Cardiac fibroblast (primary cell): ENCODE measurements around the genes DDR1, VARS2, PSORS1C1, PSORS1C2, TCF19 and GPANK1.

- RRBS: no CpG with 5 or more reads among the region's 8 CpGs
Observed at GRCh38 chr6:30843048-30843644, 41.2 kb upstream of the DDR1 start.

DNA sequence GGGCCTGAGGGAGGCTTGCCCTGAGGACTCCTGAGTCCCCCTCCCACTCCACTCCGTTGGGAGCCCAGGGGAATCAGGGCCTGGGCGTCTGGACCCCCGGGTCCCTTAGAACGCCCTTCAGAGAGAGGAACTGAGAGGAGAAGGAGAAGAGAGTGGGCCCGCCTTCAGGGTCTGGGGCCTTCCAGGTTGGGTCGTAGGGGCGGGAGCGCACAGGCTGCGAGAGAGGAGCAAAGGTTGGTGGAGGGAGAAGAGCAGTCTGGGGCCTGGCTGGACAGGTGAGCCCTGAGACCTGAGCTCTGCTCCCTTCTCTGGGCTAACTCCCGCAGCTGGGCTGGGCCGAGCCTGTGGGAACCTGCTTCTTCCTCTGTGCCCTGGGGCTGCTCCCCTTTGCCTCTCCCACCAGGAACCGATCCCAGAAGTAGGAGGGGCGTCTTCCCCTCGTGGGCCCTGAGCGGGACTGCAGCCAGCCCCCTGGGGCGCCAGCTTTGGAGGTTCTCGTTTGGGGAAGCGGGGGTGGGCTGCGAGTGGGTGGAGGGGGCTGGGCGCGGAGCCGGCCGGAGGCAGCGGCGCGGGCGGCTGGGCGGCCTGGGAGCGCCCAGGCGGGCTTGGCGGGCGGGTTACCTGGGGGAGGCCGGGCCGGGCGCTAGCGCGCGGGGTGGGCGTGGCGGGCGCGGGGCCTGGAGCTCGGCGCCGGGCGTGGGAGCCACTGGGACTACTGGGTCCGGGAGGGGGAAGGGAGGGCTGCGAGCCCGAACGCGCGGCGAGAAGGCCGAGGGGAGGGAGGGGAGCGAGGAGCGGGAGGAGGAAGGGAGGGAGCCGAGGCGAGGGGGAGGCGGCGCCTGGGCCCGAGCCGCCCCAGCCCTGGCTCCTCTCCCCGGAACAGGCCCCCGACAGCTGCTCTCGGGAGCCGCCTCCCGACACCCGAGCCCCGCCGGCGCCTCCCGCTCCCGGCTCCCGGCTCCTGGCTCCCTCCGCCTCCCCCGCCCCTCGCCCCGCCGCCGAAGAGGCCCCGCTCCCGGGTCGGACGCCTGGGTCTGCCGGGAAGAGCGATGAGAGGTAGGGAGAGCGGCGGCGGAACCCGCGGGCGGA, at the start of gene DDR1:
DDR1 (plus strand) TSS at position 865 of the 1,089 bp plus-strand sequence.
- RRBS: 2% methylated on average over 32 of the region's 92 CpGs

GRCh38 chr6:30913561-30914432, at the start of gene VARS2:
VARS2 (plus strand) TSS chr6:30914238.
- RRBS: under 1% methylated on average over 16 of the region's 70 CpGs

DNA sequence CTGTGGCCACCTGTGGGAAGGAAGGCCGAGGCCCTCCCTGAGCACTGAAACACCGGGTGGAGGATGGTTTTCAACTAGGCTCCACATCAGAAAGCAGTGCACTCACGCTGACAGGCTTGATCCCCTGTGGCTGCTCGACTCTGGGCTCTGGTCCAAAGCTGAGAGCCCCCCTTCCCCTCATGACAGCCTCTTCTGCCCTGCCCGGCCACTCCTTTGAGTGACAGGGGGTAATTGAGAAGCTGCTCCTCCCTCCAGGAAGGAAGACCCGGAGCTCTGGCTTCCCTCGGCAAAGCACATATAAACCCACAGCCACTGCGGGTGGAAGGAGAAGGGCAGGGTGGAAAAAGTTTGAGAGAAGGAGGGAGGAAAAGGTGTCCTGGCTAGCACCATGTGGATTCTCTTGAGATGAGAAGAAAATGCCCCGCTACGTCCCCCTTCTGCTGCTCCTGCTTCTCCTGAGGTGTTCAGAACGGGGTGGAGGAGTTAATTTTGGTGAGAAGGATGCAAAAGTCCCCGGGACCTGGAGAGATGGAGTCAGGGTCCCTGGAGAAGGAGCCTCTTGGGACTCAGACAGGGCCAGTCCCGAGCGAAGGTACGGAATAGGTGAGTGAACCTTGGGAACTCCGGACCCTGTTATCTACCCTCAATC, 43.8 kb downstream of the MUC22 start:
- RRBS: 61% methylated on average over 5 of the region's 16 CpGs

GRCh38 chr6:31079575-31080098, 32.7 kb downstream of the C6orf15 start:
- RRBS: 1% methylated on average over 3 of the region's 16 CpGs

DNA sequence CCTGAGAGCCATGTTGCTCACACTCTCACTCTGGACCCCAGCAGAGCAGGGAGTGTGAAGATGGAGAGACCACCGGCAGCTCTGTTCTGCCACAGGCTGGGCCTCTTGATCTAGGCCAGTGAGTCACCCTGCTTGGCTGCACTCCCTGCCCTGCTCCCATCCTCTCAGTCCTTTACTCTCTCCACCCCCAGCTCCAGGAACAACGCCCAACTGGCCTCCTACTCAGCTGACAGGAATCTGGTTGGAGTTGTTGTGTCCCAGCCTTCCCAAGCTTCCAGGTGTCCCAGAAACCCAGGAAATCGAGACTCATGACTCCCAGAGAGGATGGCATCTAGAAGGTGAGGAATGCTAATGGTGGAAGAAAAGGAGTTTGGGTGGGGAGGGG, at the start of gene PSORS1C1:
PSORS1C1 (plus strand) TSS at position 247 of the 385 bp plus-strand sequence.
- RRBS: no CpG with 5 or more reads among the region's 3 CpGs

DNA sequence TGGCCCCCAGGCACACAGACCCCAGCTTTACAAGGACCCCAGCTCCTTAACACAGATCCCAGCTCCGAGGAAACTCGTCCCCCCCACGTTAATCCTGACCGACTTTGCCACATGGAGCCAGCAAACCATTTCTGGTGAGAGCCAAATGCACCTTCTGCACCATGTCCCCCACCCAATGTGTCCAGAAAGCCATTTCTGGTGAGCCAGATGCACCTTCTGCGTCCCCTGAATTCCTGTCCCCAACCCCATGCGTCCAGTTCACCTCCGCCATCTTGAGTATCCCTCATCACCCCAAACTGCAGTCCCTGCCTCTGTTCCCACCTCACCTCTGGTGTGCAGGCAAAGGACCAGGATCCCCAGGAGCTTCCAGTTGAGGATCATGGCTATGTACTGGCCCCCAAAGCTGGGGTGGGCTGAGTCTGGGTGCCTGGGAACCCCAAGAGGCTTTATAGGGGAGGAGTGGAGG, at the start of gene PSORS1C2:
PSORS1C2 (minus strand) TSS at position 421 of the 466 bp plus-strand sequence.
- RRBS: no CpG with 5 or more reads among the region's 7 CpGs

GRCh38 chr6:31142995-31143705, 4.3 kb upstream of the PSORS1C2 start:
- RRBS: no CpG with 5 or more reads among the region's 13 CpGs

DNA sequence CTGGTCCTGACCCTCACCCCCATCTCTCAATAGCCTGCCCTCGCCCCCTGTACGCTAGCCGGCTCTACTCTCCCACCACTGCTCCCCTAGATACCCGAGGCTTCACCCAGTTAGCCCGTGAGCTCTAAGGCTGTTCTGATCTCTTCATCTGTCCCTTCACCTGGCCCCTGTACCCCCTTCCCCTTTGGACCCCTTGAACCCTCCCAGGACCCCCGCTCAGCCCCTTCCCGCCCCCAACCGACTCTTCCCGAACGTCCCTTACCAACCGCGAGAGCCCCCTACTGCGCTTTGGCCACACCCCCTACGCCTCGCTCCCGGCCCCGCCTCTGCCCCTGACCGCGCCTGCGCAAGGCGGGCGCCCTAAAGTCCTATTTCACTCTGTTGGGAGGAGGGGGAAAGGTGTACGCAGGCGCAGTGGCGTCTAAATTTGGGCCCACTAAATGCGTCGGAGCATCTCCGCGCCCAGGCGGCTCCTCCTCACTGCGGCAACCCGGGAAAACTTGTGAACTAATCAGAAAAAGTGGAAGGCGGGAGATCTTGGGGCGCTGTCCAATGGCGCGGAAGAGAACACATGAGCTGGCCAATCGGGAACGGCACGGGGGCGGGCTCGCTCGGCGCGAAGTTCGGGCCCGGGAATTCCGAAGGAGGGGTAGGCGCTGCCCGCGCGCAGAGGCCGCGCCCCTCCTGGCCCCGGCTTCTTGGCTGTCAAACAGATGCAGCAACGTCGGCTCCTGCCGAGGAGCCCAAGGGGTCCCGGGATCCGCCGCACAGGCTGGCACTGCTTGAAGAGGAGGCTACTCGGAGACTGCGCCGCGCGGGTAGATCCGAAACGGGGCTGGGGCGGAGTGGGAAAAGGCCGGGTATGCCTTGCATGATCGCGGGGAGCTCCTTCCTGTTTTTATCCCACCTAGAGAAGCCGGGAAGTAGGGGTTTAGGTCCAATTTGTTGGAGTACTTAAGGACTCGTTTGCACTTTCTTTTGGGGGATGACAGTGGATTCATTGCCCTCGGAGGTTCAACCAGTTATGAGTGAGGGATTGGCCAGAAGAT, at the start of gene TCF19:
TCF19 (plus strand) TSS at position 685 of the 1,049 bp plus-strand sequence.
- RRBS: under 1% methylated on average over 18 of the region's 74 CpGs

- RRBS: no CpG with 5 or more reads among the region's 19 CpGs
Observed at GRCh38 chr6:31172048-31173065, 1.9 kb upstream of the POU5F1 start.

DNA sequence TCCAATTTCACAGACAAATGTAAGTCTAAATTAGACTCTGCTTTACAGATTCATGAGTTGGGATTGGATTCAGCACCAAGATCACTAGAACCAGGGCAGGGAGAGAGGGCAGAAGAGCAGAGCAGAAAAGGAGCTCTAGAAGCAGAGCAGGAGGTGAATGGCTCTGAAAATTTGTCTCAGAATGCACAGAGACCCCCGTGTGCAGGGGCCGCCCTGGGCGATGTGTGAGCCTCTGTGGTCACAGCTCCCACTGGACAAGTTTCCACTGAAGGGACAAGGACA, 3.6 kb downstream of the HLA-B start:
- RRBS: no CpG with 5 or more reads among the region's 3 CpGs

DNA sequence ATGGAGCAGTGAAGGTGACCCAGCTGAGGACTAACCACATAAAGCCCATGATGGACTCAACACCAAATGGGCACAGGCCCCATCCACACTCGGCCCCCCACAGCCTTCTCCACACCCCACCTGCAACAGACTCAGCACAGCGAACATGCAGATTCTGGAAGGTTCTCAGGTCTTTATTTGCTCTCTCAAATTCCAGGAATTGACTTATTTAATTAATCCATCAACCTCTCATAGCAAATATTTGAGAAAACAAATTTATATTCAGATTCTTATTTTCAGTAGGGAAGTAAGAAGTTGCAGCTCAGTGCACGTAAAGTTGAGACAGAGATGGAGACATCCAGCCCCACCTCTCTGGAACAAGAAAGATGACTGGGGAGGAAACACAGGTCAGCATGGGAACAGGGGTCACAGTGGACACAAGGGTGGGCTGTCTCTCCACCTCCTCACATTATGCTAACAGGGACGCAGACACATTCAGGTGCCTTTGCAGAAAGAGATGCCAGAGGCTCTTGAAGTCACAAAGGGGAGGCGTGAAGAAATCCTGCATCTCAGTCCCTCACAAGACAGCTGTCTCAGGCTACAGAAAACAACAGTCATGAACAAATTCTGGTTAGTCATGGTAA, 3.1 kb downstream of the HLA-B start:
- RRBS: no CpG with 5 or more reads among the region's 5 CpGs

DNA sequence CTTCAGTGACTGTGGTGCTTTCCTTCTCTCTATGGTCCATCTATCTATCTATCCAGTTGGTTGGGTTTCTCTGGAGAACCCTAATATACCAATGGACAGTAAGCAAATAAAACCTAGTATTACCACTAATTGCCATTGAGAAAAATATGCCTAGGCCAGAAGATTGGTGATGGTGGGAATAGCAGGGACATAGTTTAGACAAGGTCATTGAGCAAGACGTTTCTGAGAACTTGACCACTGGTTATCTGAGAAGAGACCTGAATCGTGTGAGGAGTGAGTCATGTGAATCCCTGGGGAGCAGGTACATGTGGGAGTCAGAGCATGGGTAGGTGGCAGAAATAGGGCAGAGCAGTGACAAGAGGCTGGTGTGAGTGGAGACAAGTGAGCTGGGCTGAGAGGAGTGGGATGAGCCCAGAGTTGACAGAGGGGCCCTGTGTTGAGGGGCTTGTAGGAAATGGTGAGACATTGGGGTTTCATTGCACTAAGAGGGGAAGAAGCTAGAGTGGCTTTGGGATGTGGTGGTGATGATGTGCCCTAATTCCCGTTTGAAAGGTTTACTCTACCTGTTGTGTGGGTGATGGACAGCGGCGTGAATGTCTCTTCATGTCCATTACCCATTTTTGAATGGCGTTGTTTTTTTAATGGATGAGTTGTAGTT, 16.5 kb downstream of the MICA start:
- RRBS: no CpG with 5 or more reads among the region's 6 CpGs

DNA sequence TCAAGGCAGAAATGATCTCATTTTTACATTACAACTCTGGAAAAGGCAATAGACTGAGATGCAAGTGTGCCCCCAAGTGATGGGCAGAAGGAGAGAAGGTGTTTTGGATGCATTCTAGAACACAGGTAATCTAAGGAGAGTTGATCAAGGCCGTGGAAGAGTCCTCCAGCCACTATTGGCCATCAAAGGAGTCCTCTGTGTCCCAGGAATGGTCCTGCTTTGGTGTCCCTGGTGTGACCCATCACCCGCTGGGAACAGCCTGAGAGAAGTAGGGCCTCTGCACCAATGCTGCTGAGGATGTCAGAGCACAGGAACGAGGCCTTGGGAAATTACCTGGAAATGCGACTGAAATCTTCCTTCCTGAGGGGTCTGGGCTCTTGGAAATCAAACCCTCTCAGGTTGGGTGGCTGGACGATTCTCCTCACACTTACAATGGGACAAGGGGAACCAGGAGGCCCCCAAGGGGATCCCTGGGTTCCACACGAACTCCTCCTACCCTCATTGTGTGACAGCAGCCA, 34.5 kb upstream of the MICB start:
- RRBS: no CpG with 5 or more reads among the region's 6 CpGs

- RRBS: no CpG with 5 or more reads among the region's 7 CpGs
Observed at GRCh38 chr6:31495052-31495610, 2.8 kb upstream of the MICB start.

GRCh38 chr6:31568618-31569077, 3.4 kb upstream of the LTA start:
- RRBS: no CpG with 5 or more reads among the region's 4 CpGs

GRCh38 chr6:31580536-31581204, 1.6 kb downstream of the LTB start:
- RRBS: 2% methylated on average over 22 of the region's 62 CpGs

GRCh38 chr6:31664789-31665043, at the start of gene GPANK1:
GPANK1 (minus strand) TSS chr6:31664997.
- RRBS: no CpG with 5 or more reads among the region's 10 CpGs

GRCh38 chr6:31668925-31669601, 713 bp upstream of the LY6G5B start:
- RRBS: no CpG with 5 or more reads among the region's 8 CpGs

- RRBS: no CpG with 5 or more reads among the region's 10 CpGs
Observed at GRCh38 chr6:31725567-31726468, 2.6 kb downstream of the MPIG6B start.